A549 (cell line): ENCODE measurements around the genes TNFRSF25 and VAMP3.

DNA sequence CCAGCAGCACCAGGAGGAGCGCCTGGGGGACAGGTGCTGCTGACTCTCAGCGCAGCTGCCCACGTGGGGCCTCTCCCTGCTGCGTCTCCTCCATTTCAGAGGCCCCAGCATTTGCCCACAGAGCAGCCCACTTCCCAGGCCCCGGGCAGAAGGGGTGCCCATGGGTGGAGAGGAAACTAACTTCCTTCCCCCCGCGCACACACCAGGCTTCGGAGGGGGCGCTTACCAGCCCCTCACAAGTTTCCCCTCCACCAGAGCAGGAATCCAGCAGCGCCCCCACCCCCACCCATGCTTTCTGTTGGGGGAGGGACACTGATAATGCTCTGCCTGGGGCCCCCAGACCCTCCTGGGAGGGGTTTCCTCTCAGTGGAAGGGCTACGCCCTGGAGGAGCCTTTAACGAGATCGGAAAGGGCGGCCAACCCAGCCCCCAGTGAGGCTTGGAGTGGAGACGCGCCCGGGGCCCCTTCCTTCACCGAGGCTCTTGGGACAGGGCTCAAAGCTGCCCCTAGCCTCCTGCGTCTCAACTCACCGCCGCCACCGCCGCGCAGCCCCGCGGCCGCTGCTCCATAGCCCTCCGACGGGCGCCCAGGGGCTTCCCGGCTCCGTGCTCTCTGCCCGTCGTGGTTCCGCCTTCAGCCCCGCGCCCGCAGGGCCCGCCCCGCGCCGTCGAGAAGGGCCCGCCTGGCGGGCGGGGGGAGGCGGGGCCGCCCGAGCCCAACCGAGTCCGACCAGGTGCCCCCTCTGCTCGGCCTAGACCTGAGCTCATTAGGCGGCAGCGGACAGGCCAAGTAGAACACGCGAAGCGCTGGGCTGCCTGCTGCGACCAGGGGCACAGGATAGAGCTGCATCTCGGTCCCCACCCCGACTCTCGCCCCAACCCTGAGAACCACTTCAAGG, at the start of gene TNFRSF25:
Gene TNFRSF25 (minus strand): TSS at position 635 of the 898 bp plus-strand sequence.
- PRO-cap, result no peak
CAGE:
- cytosol, long polyA plus RNA, result no peak
- long polyA plus RNA, result no peak
- nucleus, long polyA plus RNA, result no peak

DNA sequence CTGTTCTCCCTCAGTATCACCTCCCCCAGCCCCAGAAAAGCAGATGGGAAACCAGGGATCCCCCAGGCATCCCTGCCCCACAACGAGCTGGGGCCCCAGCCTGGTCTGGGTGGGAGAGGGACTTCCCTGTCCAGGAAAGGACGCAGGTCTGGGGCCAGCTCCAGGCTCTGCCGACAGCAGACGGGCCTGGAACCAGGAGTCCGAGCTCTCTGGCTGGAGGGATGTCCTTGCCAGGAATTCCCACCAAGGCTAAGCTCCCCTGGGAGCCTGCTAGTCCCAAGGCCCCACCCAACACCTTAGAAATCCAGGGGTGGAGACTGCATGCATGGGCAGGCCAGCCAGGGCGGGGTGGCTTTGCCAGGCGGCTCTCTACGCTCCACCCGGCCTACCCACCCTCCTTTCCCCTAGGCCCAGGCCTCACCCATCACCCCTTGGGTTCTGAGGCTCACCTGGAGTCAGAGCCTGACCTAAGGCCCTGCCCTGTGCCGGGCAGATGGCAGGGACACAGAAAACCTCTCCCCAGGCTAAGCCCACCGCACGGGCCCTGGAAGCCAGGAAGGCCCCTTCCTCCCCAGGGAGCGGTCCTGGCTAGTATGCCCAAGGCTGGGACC, 2.5 kb downstream of the PLEKHG5 start:
- PRO-cap, result no peak
CAGE:
- cytosol, long polyA plus RNA, result no peak
- long polyA plus RNA, result no peak
- nucleus, long polyA plus RNA, result no peak

DNA sequence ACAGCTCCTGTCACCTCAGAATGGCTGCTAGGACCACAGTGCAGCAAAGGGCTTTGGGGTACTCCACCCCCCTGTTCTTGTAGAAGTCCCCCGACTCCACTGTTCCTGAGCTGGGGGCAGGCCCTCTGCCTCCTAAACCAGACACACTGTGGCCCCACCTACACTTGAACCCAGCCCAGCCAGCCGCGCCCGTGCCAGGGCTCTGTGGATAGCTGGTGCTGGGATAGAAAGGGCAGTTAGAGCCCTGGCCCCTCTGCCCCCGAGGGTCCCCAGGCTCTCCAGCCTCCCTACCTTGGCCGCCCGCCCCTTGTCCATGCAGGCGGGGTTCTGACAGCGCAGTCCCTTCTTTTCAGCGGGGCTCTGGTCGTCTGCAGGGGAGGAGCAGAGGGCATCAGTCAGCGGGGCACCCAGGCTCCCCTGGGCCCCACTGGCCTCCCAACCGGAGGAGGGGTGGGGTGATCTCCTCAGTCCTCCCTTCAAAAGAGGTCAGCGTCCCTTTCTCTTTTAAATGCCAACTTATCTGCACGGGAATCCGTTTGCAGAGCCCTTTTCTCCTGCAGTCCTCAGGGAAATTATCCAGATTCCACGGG, 4.8 kb upstream of the PLEKHG5 start:
- PRO-cap, result no peak
CAGE:
- cytosol, long polyA plus RNA, result no peak
- long polyA plus RNA, result no peak
- nucleus, long polyA plus RNA, result no peak

GRCh38 chr1:6581594-6582780, 2.2 kb downstream of the ZBTB48 start:
- PRO-cap, result no peak
CAGE:
- cytosol, long polyA plus RNA, result no peak
- long polyA plus RNA, result no peak
- nucleus, long polyA plus RNA, result no peak

DNA sequence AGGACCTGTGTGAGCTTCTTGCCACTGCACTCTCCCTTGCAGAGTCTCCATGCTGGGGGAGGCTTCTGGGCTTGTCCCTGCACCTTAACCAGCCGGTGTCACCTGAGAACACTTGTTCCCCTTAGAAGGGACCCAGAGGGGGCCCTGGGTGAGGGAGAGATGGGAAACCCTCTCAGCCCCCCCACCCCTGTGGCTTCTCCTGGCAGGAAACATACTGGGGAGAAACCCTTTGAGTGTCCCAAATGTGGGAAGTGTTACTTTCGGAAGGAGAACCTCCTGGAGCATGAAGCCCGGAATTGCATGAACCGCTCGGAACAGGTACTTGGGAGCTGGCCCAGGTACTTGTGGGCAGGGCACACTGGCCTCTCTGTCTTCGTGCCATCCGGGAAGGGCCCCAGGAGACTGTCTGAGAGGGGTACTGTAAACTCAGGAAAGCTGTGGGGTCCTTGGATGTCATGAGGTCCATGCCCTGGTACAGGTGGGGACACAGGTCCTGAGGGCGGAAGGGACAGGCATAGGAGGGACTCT, 6.0 kb downstream of the ZBTB48 start:
- PRO-cap, result no peak
CAGE:
- cytosol, long polyA plus RNA, result no peak
- long polyA plus RNA, result no peak
- nucleus, long polyA plus RNA, result no peak

GRCh38 chr1:6588575-6589968, 9.3 kb downstream of the ZBTB48 start:
- PRO-cap, result no peak
CAGE:
- cytosol, long polyA plus RNA, result no peak
- long polyA plus RNA, result no peak
- nucleus, long polyA plus RNA, result no peak

DNA sequence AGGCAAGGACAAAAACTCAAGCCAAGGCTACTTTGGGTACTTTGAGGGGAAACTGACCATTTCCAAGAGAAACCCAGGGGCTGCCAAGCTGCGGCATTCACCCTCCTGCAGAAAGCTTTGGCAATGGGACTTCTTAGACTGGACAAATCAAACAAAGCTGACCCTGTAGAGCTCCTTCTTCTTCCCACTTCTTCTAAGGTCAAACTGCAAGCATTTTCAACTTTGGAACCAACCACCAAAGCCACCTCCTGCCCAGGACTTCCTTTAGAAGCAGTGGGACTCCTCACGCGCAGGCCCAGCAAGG, 10.4 kb downstream of the KLHL21 start:
- PRO-cap, result no peak
CAGE:
- cytosol, long polyA plus RNA, result no peak
- long polyA plus RNA, result no peak
- nucleus, long polyA plus RNA, result no peak

DNA sequence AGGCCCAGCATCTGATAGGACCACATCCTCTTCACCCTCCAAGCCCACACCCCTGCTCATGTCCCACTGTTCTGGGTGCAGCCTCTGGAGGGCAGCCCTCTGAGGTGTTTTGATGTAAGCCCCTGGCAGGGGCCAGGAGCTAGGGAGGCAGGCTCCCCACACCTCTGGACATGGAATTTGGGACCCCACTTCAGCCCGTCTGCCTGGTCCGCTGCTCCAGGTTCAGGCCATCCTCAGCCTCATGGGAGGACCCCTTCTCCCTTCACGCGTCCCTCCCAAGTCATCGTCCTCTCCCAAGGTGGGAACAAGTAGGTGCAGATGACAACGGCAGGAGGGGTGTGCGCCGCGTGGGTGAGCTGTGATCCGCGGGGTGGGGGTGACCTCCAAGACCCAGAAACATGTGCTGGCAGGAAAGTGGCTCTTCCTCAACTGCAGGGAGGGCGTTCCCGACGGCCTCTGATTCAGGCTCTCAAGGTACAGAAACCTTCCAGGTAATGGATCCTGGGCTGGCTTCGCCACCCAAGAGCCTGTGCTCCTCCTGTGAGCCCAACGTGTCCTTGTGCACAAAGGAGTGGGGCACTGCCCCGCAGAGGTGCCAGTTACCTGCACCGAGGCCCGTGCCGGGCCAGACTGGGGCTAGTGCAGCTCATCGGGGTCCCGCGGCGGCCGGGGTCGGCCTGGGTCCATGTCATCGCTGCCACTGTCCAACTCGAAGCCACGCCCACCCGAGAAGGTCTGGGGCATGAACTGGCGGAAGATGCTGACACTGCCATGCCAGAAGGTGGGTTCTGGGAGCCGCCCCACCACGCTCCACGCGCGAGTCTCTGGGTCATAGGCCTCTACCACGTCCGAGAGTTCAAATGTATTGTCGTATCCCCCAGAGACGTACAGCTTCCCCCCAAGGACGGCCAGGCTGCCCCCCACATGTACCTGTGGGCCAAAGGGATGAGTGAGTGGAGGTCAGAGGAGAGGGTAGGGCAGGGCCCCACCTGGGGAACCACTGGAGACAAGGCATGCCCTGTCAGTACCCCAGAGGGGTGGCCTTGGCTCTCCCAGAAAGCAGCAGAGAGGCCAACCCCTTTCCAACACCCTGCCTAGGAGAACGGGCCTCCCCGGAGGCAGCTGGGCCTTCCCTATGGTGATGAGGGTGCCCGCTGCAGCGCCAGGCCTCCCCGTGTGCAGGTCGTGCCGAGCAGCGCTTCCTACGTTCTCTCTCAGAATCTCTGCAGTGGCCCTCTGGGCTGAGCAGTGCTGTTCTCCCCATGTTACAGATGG, 9.5 kb downstream of the KLHL21 start:
- PRO-cap, result no peak
CAGE:
- cytosol, long polyA plus RNA, result no peak
- long polyA plus RNA, result no peak
- nucleus, long polyA plus RNA, result no peak

DNA sequence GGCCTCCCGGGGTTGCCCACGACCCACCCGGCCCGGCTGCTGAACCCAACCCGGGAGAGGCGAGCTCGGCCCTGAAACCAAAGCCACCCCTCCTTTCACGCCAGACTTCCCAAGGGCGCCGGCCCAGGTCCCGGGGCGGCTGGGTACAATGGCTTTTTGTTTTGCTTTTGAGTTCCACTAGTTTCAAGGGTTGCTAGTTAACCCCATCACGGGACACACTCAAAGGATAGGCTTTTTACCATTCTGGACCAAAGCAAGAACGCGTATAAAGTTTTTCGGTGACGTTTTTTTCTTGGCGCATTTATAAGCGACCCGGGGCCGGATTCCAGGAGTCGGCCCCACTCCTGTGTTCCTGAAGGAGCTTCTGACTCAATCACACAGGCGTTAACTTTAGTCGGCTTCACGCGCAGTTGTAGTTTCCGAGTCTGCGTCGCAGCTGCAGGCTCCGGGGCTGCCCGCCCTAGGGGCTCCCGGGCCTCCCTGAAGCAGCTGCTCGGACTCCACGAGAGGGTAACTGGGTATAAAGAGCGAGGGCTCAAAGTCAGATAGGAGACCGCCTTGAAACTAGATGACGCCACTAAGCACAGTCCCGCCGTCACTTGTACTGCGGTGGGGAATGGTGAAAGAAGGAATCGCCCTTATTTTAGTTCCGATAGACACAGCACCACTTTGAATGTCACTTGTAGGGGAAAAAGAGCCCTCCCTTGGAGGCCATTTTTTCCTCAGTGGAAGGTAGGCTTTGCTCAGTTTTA, 683 bp upstream of the KLHL21 start:
- PRO-cap, result no peak
CAGE:
- cytosol, long polyA plus RNA, result no peak
- long polyA plus RNA, result no peak
- nucleus, long polyA plus RNA, result no peak

- PRO-cap, result no peak
CAGE:
- cytosol, long polyA plus RNA, result no peak
- long polyA plus RNA, result no peak
- nucleus, long polyA plus RNA, result no peak
Observed at GRCh38 chr1:6826891-6827511, 41.7 kb downstream of the CAMTA1 start.

GRCh38 chr1:6857171-6857738, 72.0 kb downstream of the CAMTA1 start:
- PRO-cap, result no peak
CAGE:
- cytosol, long polyA plus RNA, result no peak
- long polyA plus RNA, result no peak
- nucleus, long polyA plus RNA, result no peak

DNA sequence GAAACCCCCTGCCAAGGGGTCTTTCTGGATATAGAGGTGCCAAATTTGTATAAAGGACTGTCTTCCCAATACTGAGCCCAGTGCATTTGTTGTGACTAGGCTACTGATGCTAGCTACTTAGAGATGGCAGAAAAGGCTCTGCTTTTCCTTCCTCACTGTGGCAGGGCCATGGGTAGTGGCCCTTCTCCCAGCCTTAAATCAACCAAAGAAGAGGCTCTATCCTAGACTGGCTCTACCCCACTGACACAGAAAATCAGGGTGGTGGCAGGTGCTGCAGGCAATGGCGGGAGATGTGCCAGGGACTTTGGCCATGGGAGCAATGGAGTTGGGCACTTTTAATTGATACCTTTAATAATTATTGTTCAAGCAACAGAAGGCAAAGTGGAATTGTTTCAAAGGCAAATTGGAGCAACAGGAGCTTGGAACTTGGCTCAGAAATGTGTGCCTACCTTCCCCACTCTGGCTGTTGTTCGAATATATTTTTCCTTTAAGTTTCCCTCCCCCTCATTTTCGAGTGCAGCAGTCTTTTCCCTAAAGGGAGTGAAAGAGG, 121.1 kb downstream of the CAMTA1 start:
- PRO-cap, result no peak
CAGE:
- cytosol, long polyA plus RNA, result no peak
- long polyA plus RNA, result no peak
- nucleus, long polyA plus RNA, result no peak

DNA sequence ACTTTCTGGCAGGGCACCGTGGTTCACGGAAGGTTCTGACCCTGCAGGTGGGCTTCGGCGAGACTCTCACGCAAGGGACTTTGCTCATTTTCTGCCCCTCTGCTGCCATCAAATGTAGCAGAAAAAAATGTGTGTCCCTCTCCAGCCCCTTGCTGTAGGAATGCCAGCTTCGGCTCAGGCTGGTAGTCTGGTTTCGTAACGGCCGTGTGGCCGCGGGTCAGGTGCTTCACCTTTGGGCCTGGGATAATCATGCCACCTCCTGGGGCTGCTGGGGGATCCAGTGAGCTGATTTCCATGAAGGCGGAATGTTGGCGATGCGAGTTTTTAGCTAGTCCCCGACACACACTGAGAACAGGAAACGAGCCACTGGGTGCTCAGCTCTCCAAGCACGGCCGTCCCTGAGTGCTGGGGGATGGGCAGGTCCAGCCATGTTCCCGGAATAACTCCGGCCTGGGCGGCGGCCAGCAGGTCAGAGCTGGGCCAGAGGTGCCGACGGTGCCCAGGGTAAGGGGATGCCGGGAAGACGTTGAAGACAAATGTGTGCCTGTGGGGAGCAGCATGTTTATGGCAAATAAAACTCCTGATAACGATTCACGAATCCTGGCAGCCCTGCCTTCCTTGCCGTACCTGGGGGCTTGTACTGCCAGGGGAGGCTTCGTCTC, 364.2 kb downstream of the CAMTA1 start:
- PRO-cap, result no peak
CAGE:
- cytosol, long polyA plus RNA, result no peak
- long polyA plus RNA, result no peak
- nucleus, long polyA plus RNA, result no peak

GRCh38 chr1:7346722-7347430, 424.2 kb upstream of the VAMP3 start:
- PRO-cap, result no peak
CAGE:
- cytosol, long polyA plus RNA, result no peak
- long polyA plus RNA, result no peak
- nucleus, long polyA plus RNA, result no peak

DNA sequence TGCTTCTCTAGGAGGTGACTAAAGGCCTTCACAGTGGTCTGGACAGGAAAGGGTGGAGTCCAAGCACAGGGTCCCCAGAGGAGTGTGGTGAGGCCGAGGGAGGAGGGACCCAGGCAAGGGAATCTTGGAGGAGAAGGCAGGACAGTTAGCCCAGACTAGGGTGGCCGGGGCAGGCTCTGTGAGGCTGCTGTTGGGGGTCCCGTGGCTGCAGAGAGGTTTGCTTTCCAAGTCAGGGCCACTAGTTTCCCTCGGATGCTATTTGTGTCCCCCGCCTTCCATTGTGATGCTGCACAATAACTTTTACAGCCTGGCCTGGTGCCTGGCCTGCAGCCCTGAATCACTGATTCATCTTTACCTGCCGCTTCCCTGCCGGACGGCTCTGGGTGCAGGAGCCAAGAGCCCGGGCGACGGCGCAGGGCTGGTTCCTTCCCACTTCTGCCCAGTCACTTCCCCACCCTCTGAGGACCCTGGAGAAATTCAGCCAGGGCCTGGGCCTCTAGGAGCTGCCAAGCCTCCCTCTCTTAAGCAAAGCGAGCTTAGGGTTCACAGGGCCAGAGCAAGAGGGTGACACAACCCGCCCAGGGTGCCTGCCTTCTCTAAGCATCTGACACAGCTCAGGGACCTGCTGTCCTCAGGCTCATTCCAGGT, 381.3 kb upstream of the VAMP3 start:
- PRO-cap, result no peak
CAGE:
- cytosol, long polyA plus RNA, result no peak
- long polyA plus RNA, result no peak
- nucleus, long polyA plus RNA, result no peak

GRCh38 chr1:7463011-7463415, 308.1 kb upstream of the VAMP3 start:
- PRO-cap, result no peak
CAGE:
- cytosol, long polyA plus RNA, result no peak
- long polyA plus RNA, result no peak
- nucleus, long polyA plus RNA, result no peak

GRCh38 chr1:7500584-7500971, 270.5 kb upstream of the VAMP3 start:
- PRO-cap, result no peak
CAGE:
- cytosol, long polyA plus RNA, result no peak
- long polyA plus RNA, result no peak
- nucleus, long polyA plus RNA, result no peak

DNA sequence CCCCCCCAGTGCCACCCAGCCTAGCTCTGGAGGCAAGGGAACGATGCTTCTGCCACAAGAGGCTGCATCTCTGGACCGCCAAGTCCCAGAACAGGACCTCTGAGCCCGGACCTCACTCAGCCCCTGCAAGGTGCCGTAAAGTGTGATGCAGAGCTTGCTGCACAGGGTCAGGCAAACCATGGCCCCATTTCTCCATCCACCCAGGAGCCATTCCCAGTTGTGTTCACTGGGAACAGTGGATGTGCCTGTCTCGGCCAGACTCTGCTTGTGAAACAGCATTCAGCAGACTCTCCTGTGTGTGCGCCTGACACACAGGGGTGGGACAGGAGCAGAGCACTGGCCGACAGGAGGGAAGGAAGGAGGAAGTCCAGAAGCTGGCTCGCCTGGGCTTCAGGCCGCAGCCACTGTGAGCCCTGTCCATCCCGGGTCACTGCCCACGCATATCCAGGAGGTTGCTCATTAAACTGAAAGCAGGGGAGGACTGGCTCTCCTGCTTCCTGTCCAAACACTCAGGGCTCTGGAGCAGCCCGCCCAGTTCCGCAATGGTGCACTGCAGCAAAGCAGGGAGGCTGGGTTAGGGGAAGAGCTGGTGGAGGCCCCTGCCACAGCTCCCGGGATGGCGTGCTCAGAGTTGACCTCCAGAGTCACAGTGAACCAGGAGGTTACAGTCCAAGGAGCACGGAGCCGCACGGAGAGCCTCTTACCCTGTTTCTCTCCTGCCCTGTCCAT, 218.7 kb upstream of the VAMP3 start:
- PRO-cap, result no peak
CAGE:
- cytosol, long polyA plus RNA, result no peak
- long polyA plus RNA, result no peak
- nucleus, long polyA plus RNA, result no peak

GRCh38 chr1:7771048-7772160, at the start of gene VAMP3:
TSS of gene VAMP3 (plus strand) at chr1:7771296.
- PRO-cap, result bidirectional peak, plus-strand start at chr1:7771305, minus-strand start at chr1:7771148
CAGE:
- cytosol, long polyA plus RNA, result start-site peak on the plus strand at chr1:7771286-7771313, 98 and 40 reads in 2 replicates
- long polyA plus RNA, result start-site peak on the plus strand at chr1:7771301-7771320, 87 and 32 reads in 2 replicates
- nucleus, long polyA plus RNA, result start-site peak on the plus strand at chr1:7771269-7771306, 51 and 81 reads in 2 replicates

DNA sequence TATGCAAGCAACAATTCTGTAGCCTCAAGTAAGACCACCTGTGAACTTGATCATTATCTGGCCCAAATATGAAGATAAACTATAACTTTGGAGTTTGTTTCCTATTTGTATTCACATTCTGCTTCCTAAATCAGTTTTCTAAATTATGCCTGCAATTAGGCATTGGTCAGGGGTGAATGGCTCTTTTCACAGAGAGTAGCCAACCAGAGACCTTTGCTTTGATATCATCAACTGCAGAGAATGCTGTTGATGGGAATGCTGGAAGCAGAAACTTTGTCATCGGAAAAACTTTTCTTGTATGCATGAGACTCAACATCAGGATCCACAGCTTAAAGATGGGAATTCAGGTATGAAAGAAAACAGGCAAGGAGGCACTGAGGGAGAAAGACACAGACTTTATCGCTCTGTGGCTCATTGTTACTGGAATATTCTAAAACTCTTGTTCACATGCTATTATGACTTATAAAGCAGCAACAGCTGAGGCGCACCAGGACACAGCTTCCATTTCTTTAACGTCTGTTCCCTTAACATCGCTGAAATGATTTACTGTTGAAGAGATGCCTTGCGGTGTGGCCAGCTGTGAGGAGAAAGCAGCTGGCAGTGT, 3.4 kb upstream of the PER3 start:
- PRO-cap, result no peak
CAGE:
- cytosol, long polyA plus RNA, result no peak
- long polyA plus RNA, result no peak
- nucleus, long polyA plus RNA, result no peak